Left lobe of liver (tissue), 1 donor: ENCODE measurements around a stretch of chr17.

- PRO-cap: no peak
Observed at GRCh38 chr17:4849903-4850703, 17.0 kb downstream of the MINK1 start.

DNA sequence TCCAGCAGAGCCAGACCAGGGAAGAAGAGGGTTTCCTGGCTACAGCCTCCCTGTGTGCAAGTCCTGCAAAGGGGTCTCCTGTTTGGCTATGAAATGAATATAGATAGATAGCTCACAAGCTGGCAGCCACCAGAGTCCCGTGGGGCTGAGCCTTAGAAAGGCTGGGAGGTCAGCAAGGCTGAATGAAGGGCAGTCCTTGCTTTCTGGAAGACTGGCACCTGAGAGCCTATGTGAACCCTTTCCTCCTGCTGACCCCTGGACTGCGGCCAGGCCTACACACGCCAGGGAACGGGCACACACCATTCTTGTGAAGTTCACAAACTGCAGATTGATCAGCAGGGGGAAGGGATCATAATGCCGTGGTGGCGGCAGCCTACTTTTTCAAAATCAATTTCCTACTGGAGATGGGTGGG lies 1.0 kb upstream of the C17orf107 start:
- PRO-cap: unidirectional peak, plus-strand start at position 338 of the sequence

- PRO-cap: unidirectional peak, plus-strand start at chr17:4908471; unidirectional peak, plus-strand start at chr17:4908523
Observed at GRCh38 chr17:4908280-4908766, 5.4 kb upstream of the CHRNE start.

DNA sequence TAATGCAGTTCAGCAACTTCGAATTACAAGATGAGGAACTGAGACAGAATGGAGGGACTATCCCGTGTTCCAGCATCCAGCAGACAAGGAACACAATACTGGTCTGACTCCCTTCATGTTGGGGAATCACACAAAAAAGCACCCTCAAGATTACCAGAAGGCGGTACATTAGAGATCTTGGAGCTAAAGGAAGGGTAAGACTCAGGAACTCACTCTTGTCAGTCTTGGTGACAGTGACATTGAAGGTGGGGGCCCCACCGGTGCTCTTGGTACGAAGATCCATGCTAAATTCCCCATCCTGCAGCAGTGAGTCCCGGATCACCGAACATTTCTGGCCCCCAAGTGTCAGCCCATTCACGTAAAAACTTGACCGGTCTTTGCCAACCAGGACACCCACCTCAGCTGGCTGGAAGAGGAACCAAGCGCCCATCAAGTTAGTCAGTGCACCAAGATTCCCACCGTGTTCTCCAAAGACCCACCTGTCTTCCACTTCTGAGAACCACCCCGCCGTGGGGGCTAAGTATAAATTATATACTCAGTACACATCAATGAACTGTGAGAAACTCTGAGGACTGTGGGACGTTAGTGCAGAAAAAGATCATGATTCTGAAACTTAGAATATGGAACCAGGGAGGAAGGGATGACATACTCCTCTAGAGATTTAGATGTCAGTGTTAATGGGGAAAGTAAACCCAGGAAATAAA lies 1.8 kb downstream of the PFN1 start:
- PRO-cap: no peak

- PRO-cap: no peak
Observed at GRCh38 chr17:5200234-5200875, 8.7 kb upstream of the ZNF594 start.

- PRO-cap: no peak
Observed at GRCh38 chr17:5241936-5242432, 7.3 kb upstream of the SCIMP start.

GRCh38 chr17:5412398-5413185 lies 6.9 kb downstream of the NUP88 start:
- PRO-cap: bidirectional peak, plus-strand start at chr17:5412908, minus-strand start at chr17:5412955

GRCh38 chr17:5430663-5431320 lies 8.2 kb downstream of the C1QBP start:
- PRO-cap: no peak

DNA sequence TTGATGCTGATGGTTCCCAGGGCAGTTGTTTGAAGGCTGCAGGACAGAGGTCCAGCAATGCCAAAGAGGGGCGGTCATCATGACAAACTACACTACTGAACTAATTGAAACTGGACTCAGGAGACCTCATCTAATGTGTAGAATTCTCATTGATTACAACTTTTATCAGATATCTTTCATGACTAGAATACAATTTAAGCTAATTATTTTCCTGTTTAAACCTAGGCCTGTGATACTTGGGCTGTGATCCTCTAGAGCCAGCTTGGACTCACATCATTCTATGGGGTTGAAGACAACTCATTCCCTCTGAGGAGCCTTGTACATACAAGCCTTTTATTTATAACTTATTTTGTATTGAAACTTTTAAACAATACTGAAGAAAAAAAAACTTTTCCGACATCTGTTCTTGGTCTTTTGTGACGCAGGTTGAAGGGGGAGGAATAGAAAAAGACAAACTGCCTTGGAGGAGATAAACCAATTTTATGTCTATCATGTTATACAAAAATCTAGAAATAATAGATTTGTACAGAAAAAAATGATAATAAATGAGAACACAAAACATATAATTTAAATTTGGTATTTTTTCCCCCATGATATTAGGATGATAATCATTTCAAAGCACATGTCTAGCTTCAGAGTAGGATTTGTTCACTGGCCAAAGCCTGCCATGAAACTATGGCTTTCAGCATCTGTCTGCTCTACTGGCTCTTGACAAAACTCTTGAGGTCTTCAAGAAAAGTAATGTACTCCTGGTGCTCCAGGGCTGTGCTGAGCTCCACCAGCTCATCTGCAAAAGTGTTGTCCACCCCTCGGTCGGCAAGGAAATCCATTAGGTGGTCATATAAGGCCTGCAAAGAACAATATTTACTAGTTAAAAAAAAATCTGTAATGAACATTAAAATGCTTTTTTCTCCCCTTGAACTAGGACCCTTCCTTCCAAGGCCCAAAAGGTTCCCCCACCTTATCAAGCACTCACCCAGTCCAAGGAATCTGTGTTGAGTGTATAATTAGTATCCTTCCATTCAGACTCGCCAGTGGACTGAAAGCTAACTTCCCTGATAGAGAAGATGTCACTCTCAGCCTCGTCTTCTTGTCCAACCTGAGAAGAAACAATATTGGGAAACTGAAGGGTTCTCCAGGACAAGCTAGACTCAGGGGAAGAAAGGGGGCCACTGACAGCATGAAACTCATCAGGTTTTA lies 6.2 kb downstream of the C1QBP start:
- PRO-cap: no peak

GRCh38 chr17:5485175-5485662 lies 759 bp downstream of the DERL2 start:
- PRO-cap: no peak

DNA sequence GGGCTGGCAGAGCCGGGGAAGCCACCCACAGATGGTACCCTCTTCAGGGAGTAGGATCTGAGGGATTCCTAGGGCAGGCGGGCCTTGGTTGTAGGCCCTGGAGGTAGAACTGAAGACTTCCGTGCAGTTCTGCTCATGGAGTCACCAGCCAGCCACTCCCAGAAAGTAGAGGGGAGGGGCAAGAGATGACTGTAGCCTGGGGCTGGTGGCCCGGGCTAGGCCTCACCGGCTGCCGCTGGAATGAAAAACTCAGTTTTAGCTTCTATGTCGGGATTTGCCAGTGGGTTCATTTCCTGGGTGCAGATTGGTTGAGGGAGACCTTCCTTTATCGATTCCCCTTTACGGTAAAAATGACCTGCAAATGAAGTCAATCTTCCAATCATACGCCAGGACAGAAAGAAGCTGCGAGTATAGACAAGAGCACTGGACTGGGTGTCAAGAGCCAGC lies 160.4 kb upstream of the WSCD1 start:
- PRO-cap: no peak

DNA sequence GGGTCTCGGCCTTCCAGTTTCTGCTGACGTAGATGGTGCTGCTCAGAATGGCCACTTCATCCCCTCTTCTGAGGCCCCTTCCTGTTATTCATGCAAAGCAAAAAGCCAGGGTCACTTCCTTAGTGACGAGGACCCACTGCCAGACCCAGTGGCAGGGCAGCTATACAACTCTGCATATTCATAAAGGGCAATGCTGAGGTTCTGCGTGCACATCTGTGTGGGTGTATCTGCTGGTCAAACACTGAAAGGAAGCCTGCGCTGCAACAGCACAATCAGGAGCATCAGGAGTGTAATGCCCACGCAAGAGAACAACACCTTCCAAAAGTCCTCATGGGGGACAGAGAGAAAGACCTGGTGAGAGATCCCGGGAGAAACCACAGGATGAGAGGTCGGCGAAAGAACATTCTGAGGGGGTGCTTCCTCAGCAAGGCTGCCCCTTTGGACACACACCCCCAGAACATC lies 109.0 kb downstream of the WSCD1 start:
- PRO-cap: bidirectional peak, plus-strand start at position 210 of the sequence, minus-strand start outside the sequence

- PRO-cap: bidirectional peak, plus-strand start at chr17:6231921, minus-strand start at chr17:6231752
Observed at GRCh38 chr17:6231684-6232521, 161.7 kb downstream of the WSCD1 start.

- PRO-cap: no peak
Observed at GRCh38 chr17:6457529-6458225, 13.4 kb downstream of the PIMREG start.

GRCh38 chr17:6509404-6509945 lies 46.9 kb downstream of the PITPNM3 start:
- PRO-cap: no peak

DNA sequence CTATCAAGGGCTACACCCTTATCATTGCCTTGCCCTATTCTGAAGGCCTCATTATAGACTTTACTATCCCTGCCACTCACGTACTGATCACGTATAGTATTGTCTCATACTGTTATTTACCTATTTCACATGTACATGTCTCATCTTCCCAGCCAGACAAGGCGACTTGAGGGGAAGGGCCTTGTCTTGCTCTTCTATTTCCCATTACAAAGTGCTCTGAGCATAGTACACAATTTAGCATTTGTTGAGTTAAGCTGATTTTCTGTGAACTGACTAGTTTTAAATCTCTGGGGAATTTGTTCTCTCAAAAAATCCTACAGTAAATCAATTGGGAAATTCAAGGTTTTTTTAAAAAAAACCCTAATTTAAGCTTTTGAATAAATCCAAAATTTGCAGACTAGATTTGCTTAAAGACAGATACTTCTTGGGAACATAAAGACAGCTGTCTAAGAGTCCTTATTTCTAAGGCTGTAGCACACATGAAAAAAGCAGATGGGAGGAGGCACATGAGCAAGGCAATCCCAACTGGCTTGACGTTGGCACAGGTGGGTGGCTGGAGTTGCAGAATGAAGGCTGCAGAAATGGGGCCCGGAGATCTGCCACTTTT lies 4.6 kb downstream of the KIAA0753 start:
- PRO-cap: no peak

DNA sequence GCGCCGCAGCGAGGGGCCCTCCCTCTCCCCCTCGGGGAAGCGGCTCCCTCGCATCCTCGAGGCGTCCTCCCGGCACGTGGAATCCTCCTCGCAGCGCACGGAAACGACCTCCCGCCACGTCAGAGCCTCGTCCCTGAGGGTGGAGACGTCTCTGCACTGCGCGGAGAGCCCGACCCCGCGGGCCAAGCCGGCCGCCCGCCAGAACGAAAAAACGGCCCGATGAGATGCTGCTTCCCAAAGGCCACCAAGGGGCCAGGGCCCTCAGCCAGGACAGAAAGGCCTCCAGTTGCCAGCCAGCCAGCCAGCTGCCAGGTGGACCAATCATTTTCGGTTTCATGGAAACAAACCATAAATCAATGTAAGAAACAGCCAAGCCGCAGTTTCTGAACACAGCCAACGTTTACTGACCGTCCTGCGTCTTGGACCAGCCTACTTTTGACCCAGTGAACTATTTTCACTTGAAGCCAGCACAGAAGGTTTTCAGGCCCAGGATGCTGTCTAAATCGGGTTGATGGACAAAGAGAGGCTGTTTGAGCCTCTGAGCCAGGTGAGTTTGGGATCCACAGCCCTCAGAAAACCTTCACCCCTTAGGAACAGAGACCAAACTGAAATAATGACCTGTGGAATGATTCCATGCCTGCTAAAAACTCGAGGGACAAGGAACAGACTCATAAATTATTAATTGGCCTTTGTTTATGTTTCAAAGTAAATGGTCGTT lies 645 bp downstream of the C17orf100 start:
- PRO-cap: bidirectional peak, plus-strand start at position 379 of the sequence, minus-strand start at position 213 of the sequence

DNA sequence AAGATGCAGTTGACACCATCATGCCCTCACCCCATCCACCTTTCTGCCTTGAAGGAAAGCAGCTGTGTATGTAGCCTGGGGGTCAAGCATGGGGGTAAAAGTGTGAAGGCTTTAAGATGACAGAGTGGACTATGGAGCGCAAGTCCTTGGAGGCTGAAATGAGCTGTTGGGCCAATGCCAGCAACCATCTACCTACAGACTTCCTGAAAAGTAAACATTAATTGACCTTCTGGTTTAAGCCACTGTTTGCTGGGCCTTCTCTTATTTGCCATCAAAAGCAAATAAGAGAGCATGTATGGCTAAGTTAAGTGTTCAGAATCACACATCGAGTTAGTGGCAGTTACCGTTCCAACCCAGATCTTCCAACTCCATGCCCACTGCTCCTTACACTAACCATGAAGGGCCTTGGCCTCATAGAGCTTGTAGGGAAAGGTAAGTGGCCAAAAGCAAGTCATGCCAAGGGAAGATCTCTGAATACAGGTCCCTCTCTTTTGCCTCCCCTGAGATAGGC lies 30.0 kb downstream of the SLC13A5 start:
- PRO-cap: no peak

DNA sequence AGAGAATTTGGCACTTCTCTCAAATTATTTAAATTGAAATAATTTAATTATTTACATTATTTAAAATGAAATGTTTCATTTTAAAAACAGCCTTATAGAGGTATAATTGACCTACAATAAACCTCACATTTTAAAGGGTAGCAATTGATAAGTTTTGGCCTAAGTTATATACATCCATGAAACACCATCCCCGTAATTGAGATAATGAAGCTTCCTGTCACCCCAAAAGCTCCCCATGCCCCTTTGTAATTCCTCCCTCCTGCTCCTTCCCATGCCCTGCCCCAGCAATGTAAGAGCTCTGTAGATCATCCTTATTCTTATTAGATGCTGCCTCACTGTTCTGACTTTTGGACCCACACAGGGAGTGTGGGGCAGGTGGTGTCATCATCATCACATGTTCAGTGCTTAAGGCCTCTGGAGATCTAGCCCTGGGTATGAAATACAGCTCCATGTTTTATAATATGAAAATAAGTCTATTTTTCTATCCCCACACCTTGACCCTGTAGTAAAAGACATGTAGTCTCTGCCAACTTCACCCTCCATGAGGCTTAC lies 1.8 kb downstream of the XAF1 start:
- PRO-cap: no peak

GRCh38 chr17:6786480-6787080 lies 10.6 kb downstream of the FBXO39 start:
- PRO-cap: no peak